Spinal cord (tissue), 3 donors: ENCODE measurements around a stretch of chr10.

GRCh38 chr10:52313129-52313706 is 863 bp upstream of the DKK1 start:
- PRO-cap, result no peak
- RAMPAGE, long total RNA, result no peak

DNA sequence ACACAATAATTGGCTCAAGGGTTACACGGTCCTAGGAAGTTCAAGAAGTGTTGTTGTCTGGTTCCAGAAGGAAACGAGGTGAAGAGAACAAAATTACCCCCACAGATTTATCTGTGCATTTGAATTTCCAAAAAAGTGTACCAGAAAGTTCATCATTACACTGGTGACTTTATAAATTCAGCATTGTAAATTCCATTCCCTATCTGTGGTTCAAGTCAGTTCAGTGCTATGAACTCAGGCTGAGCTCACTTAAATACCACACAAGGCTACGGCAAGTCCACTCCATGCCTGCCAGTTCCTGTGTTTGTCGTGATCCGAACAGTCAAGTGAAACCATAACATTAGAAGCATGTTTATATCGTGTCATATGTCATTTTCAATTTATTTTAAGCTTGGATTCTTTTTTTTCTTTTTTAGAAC is 14.9 kb downstream of the MBL2 start:
- PRO-cap, result no peak
- RAMPAGE, long total RNA, result no peak

- PRO-cap, result no peak
- RAMPAGE, long total RNA, result no peak
These were observed 806 bp downstream of the CISD1 start for GRCh38 chr10:58269643-58270292.

GRCh38 chr10:58967536-58967945 is 208.9 kb upstream of the PHYHIPL start:
- PRO-cap, result no peak
- RAMPAGE, long total RNA, result no peak

DNA sequence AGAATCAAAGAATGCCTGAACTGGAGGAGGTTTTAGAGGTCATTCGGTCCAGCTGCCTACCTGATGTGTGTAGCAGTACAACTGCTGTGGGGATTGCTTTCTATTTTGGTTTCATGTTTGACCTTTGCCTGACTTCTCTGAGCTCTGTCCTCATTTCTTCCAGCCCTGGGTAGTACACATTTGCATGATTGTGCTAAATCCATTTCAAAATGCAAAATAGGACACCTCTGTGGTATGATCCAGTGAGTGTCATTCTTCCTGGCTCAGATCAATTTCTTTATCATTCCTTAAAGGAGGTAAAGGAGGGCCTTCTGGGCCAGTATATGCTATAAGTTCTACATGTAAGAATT is 139.7 kb upstream of the PHYHIPL start:
- PRO-cap, result no peak
- RAMPAGE, long total RNA, result no peak

DNA sequence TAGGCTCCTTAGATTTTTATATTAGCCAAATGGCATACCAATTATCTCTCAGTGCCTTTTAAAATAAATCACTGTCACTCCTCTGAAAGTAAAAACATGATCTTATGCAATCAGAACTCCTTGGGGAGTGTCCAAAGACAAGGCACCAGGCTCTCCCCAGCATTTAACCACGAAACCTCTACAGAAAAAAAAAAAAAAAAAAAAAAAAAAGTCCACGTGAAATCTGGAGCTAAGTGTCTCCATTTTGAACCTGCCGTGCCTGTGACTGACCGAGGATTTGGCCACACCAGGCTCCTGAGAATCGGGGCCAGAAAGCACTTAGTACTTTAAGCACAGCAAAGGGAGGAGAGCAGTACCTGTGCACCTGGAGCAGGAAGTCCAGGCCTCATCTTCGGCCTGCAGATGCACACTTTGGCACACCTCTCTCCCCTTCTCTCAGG is 1.7 kb downstream of the FAM13C start:
- PRO-cap, result no peak
- RAMPAGE, long total RNA, result no peak

GRCh38 chr10:59538711-59539051 is 171.0 kb downstream of the SLC16A9 start:
- PRO-cap, result no peak
- RAMPAGE, long total RNA, result no peak

DNA sequence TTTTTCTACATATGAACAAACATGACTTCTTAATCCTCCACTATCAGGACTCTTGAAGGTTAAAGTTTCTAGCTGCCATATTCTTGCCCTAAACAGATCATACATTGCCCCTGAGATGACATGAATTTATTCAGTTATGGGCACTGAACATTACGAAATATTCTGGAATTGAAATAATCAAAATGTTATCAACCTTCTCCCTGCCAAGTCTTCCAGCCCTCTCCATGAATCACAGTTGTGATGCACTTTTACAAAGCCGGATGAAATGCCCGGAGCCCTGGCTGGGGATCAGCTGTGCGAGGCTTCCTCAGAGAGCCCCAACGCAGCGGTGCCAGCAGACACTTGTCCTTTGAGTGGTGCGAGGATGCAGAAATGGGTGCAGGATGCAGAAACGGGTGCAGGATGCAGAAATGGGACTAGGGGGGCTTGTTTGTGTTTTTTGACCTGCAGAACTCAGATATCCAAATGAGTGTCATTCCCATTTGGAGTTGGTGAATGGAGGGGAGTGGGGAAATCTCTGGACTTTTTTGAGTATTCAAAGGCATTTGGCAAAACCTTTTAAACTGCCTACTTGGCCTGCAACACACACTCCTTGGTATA is 2.7 kb downstream of the MRLN start:
- PRO-cap, result no peak
- RAMPAGE, long total RNA, result no peak

- PRO-cap, result no peak
- RAMPAGE, long total RNA, result no peak
These were observed 73.0 kb upstream of the MRLN start for GRCh38 chr10:59825948-59826879.

GRCh38 chr10:60140266-60141271 is 234.2 kb upstream of the CCDC6 start:
- PRO-cap, result no peak
- RAMPAGE, long total RNA, result no peak

DNA sequence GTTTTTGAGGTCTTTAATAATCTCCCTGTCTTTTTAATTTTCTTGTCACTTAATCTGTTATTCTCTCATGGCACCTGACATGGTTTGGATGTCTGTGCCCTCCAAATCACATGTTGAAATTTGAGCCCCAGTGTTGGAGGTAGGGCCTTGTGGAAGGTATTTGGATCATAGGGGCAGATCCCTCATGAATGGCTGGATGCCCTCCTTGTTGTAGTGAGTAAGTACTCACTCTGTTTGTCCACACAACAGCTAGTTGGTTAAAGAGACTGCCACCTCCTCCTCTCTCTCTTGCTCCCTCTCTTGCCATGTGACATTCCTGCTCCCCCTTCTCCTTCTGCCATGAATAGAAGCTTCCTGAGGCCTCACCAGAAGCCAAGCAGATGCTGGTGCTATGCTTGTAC is 239.3 kb downstream of the ANK3 start:
- PRO-cap, result no peak
- RAMPAGE, long total RNA, result no peak

GRCh38 chr10:60387378-60387973 is 2.2 kb downstream of the ANK3 start:
- PRO-cap, result no peak
- RAMPAGE, long total RNA, result no peak

DNA sequence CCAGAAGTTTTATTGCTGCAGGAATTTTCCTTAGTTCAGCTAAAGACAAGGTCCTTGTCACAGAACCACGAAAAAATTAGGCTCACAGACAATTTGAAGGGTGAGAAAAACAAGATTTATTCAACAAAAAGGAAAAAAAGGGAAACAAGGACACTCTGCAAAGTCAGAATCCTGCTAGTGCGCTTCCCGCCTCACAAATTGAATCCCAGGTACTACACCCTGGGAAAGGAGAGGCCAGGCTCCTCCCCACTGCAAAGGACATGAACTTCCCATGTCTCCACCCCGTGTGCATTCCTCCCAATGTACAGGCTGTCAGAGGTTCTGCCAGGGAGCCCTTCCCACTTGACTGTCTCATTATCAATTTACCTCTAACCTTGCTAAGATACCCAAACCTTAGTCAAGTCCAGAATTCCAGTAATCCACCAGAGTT is 70.5 kb upstream of the CDK1 start:
- PRO-cap, result no peak
- RAMPAGE, long total RNA, result no peak

- PRO-cap, result no peak
- RAMPAGE, long total RNA, result no peak
These were observed 44.3 kb upstream of the CDK1 start for GRCh38 chr10:60733747-60734594.

DNA sequence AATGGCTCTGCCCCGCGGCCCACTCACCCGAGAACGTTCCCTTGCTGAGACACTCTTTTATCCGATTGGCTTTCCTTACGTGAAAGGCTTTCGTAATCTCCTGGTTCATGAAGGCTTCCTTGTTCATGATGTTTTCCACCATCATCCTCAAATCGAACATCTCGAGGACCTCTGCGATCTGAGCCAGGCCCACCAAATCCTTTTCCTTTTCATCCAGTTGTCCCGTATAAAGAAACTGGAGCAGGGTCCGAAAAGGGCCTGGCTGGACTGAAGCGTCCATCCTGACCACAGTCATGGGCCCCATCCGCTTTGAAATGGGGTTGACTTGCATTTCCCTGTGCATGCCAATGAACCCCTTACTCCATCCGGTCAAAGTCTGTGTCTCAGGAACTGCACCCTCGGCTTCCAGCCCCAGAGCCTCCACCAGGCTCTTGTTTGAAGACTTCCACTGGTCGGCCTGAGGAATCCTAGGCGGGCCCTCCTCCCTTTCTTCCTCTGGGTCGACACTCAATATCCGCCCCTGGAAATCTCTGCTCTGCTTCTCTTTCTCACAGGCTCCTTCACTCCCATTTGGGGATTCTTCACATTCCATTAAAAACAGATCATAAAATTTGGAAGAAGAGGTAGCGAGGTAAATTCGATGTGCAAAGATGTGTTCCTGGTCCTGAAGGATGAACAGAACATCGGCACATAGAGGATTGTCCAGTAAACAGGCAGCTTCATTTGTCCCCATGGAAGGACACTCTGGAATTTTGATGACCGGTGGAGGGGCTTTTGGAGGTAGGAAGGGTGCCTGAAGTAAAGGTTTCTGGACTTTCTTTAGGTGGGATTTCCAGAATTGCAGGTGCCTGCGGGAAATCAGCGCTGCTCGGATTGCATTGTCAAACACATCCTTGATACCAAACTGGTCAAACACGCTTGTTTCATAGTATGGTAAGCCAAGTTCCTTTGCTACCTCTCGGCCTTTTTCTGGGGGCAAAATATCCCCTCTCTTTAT is 55.5 kb downstream of the RHOBTB1 start:
- PRO-cap, result no peak
- RAMPAGE, long total RNA, result no peak

GRCh38 chr10:60917290-60917993 is 26.5 kb downstream of the RHOBTB1 start:
- PRO-cap, result no peak
- RAMPAGE, long total RNA, result no peak

DNA sequence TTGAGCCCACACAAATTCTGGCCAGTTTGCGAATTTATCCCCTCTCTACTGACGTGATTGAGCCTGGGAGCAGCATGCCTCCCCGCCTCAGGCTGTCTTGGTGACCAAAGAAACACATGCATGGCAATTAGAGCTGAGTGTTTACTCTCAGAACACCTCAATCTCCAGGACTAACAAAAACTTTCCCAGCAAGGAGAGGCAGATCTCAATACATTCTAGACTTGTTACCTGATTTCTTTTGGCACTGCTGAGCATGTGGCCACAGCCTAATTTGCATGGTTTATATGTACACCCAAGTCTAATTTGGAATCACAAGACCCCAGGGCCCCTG is 122.5 kb downstream of the TMEM26 start:
- PRO-cap, result no peak
- RAMPAGE, long total RNA, result no peak

DNA sequence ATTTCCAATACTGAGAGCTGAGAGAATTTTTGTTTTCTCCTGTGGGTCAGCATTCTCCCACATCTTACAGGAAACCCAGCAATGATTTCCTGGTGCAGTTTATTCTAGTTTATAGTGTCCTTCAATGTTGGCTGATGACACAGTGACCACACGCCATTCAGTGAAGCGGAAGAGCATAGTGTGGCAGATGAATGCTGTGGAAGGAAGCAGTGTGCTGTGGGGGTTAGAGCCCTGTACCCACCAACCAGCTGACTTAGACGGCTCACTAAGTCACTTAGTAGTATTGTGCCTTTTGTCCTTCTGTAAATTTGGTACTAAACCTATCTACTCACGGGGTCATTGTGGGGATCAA is 1.4 kb upstream of the TMEM26 start:
- PRO-cap, result no peak
- RAMPAGE, long total RNA, result no peak

DNA sequence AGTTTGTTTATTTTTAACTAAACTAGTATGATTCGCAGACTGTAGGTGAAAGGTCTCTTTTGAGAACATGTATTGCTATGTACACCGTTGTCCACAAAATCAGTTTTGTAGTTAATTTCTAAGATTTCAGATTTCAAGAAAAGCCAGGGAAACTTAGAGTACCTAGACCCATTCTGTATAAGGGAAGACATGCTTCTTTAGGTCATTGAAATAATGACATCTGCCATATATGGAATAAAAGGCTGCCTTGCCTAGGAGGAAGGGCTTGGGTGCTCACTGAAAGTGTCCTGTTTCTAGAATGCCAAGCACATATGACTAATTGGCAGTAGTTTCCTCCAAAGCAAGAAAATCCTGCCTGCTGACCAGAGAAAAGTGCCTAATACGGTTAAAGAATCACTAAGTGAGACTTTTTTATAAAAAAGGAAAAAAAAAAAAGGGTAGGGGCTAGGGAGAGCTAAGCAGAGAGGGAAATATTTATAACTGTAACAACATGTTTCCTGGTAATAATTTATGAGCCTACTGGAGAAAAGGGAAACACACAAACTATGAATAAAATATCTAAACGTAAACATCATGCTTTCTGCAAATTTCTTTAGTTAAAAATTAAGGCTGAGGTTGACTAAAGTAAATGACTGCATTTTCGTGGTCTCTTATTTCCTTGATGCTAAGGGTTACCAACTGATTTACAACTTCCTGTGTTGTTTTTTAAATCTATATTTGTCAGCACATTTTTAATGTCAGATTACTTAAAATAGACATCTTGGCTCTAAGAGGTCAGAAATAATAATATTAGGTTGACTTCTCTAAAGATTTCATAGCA is 89.4 kb downstream of the CABCOCO1 start:
- PRO-cap, result no peak
- RAMPAGE, long total RNA, result no peak

- PRO-cap, result no peak
- RAMPAGE, long total RNA, result no peak
These were observed 90.1 kb downstream of the CABCOCO1 start for GRCh38 chr10:61752765-61753232.